HL-60 (cell line): ENCODE results near the genes OR4X1, OR4A16, OR4C16, OR4C6, OR8I2, OR5J2, OR8K1, OR5M9 and OR5M3.

- RRBS = no CpG with 5 or more reads among the region's 9 CpGs
These were observed 926 bp downstream of the C1QTNF4 start for GRCh38 chr11:47593165-47593804.

- RRBS = no CpG with 5 or more reads among the region's 8 CpGs
These were observed 12.4 kb upstream of the C1QTNF4 start for GRCh38 chr11:47606347-47607217.

DNA sequence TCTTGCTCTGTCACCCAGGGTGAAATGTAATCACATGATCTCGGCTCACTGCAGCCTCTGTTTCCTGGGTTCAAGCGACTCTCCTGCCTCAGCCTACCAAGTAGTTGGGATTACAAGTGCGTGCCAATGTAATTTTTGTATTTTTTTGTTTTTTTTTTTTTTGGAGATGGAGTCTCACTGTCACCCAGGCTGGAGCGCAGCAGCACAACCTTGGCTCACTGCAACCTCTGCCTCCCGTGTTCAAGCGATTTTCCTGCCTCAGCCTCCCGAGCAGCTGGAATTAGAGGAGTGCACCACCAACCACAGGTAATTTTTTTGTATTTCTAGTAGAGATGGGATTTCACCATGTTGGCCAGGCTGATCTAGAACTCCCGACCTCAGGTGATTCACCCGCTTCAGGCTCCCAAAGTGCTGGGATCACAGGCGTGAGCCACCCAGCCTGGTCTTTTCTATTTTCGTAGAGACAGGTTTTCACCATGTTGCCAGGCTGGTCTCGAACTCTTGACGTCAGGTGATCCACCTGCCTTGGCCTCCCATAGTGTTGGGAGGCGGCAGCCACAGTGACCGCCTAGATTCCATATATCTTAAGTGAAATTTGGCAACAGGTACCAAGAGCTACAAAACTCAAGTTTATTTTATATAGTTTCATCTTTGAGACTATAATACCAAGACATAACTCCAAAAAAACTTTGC is 6.7 kb downstream of the FNBP4 start:
- RRBS = no CpG with 5 or more reads among the region's 15 CpGs

GRCh38 chr11:47991235-47991868 is 11.0 kb downstream of the PTPRJ start:
- RRBS = no CpG with 5 or more reads among the region's 10 CpGs

GRCh38 chr11:48006483-48006896 is 26.1 kb downstream of the PTPRJ start:
- RRBS = no CpG with 5 or more reads among the region's 3 CpGs

- RRBS = no CpG with 5 or more reads among the region's 12 CpGs
These were observed 54.8 kb downstream of the PTPRJ start for GRCh38 chr11:48035014-48035769.

- RRBS = no CpG with 5 or more reads among the region's 10 CpGs
These were observed 97.7 kb downstream of the PTPRJ start for GRCh38 chr11:48077807-48078614.

GRCh38 chr11:48094312-48094773 is 114.0 kb downstream of the PTPRJ start:
- RRBS = no CpG with 5 or more reads among the region's 5 CpGs

DNA sequence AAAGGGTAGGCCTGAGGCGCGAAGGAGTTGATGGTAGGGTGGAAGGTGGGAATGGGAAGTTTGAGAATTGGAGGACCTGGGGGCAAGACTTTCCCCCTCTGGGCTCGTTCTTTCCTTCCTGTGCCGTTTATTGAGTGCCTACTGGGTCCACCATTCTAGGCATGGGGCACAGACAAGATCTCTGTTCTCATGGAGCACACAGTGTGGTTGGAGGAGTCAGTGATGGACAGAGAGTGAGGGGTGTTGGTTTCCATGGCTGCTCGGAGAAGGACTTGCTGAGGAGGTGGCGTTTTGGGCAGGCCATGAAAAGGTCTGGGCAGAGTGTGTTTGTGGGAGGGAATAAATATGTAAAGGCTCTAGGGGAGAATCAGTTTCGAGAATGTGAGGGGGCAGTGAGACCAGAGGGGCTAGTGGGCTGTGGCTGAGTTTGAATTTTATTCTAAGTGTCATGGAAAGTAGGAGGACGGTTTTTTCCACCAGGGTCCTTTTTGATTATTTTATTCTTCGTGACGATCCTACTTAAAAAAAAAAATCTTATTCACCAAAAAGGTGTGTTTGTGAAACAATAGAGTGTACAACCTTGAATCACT is 107.8 kb upstream of the OR4B1 start:
- RRBS = no CpG with 5 or more reads among the region's 10 CpGs

DNA sequence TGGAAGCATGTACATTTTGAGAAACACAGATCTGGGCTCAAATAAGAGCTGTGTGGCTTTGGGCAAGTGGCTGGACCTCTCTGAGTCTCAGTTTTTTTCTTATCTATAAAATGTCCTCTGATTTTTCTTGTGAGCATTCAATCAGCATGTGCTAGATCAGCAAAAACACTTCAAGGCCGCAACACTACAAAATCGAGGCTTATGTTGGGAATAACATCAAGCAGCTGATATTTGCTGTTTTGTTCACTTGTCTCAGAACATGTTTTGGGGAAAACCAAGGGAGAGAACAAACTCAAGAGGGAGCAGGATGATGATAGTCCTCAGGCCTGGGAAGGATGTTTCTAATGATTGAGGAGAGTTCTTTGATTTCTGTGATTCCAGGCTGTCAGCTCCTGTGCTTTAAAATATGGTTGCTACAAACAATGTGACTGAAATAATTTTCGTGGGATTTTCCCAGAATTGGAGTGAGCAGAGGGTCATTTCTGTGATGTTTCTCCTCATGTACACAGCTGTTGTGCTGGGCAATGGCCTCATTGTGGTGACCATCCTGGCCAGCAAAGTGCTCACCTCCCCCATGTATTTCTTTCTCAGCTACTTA is at the start of gene OR4X1:
Gene OR4X1, plus strand, starts transcription at position 407 of the 598 bp plus-strand sequence.
- RRBS = no CpG with 5 or more reads among the region's 3 CpGs

GRCh38 chr11:49911194-49911393 is 41.1 kb upstream of the OR4C13 start:
- RRBS = no CpG with 5 or more reads among the region's 3 CpGs

- RRBS = no CpG with 5 or more reads among the region's 4 CpGs
These were observed at the start of gene OR4A16 for GRCh38 chr11:55342821-55343493. Gene OR4A16 (plus strand): TSS chr11:55343201.

DNA sequence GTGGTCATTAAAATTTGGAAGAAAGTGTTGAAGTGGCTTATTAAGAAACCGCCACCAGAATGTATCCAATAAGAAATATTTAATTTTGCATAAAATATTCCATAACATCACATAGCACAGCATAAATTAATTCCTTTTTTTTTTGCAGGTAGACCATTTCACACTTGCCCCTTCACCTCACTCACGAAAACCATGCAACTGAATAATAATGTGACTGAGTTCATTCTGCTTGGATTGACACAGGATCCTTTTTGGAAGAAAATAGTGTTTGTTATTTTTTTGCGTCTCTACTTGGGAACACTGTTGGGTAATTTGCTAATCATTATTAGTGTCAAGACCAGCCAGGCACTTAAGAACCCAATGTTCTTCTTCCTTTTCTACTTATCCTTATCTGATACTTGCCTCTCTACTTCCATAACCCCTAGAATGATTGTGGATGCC is at the start of gene OR4C16:
Gene OR4C16, plus strand, starts transcription at position 193 of the 441 bp plus-strand sequence.
- RRBS = no CpG with 5 or more reads among the region's 3 CpGs

DNA sequence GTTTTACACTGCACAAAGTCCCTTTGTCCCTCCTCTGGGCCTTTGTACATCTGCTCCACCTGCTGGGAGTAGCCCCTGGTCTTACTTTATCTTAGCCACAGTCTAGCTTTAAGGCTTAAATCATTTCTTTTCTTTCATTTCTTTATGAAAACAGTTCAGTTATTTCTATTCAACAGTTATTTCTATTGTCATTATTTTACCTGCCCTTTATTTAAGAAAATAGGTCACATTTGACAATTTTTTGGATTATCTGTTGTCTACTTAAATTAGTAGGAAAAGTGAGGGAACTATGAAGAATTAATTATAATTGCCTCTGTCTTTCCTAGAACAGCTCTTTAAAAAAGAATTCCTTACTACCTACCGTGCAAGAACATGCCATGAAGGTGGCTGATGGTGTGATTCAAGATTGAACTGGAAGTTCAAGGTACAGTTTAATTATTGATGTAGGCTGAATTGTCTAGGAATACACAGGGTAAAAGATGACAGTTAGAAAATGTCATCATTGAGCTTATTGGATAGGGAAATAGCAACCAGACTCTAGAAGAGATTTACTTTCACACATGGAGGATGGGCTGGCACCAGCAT is at the start of gene OR4C6:
Gene OR4C6, plus strand, starts transcription at position 377 of the 585 bp plus-strand sequence.
- RRBS = no CpG with 5 or more reads among the region's 1 CpG

- RRBS = no CpG with 5 or more reads among the region's 5 CpGs
These were observed at the start of gene OR8I2 for GRCh38 chr11:56092886-56093574. Gene OR8I2 (plus strand): TSS chr11:56093308.

DNA sequence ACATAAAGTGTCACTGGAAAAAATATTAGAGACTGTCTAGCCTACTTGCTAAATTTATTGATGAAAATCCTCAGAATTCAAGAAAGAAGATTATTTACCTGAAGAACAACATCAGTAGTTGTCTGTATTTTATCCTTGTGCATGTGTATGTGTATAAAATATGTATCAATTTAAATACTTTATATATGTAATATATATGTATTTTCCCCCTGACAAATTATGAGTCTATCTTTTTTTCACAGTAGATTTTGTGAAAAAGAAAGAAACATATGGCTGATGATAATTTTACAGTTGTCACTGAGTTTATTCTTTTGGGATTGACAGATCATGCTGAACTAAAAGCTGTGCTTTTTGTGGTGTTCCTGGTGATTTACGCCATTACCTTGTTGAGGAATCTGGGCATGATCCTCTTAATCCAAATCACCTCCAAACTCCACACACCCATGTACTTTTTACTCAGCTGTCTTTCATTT is at the start of gene OR5J2:
Gene OR5J2, plus strand, starts transcription at position 270 of the 473 bp plus-strand sequence.
- RRBS = no CpG with 5 or more reads among the region's 1 CpG

GRCh38 chr11:56345809-56346236 is at the start of gene OR8K1:
Gene OR8K1 (plus strand): TSS chr11:56346039.
- RRBS = no CpG with 5 or more reads among the region's 1 CpG

- RRBS = no CpG with 5 or more reads among the region's 4 CpGs
These were observed at the start of gene OR5M9 for GRCh38 chr11:56463307-56463642. Gene OR5M9 (minus strand): TSS chr11:56463401.

DNA sequence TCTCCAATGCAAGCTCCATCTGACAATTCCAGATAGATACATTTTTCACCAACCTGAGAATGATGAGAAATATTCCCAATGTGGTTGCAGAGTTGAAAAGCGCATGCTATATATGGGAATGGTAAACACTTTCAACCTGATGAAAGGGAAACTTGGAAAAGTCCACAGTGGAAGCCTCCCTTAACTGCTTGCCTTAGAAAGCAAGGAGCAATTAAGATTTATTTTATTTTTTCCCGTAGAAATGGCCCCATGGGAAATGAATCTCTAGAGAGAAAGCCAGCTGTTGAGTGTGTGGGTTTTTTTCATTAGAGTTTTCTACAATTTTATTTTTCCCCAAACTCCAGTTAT is at the start of gene OR5M3:
Gene OR5M3, minus strand, starts transcription at position 185 of the 348 bp plus-strand sequence.
- RRBS = no CpG with 5 or more reads among the region's 2 CpGs